Hair follicular keratinocyte (primary cell): ENCODE data around the genes SYTL5 and RPGR.

GRCh38 chrX:38006280-38006691 is at the start of gene SYTL5:
SYTL5 (plus strand) TSS chrX:38006553.
- RAMPAGE, long total RNA, result no peak

DNA sequence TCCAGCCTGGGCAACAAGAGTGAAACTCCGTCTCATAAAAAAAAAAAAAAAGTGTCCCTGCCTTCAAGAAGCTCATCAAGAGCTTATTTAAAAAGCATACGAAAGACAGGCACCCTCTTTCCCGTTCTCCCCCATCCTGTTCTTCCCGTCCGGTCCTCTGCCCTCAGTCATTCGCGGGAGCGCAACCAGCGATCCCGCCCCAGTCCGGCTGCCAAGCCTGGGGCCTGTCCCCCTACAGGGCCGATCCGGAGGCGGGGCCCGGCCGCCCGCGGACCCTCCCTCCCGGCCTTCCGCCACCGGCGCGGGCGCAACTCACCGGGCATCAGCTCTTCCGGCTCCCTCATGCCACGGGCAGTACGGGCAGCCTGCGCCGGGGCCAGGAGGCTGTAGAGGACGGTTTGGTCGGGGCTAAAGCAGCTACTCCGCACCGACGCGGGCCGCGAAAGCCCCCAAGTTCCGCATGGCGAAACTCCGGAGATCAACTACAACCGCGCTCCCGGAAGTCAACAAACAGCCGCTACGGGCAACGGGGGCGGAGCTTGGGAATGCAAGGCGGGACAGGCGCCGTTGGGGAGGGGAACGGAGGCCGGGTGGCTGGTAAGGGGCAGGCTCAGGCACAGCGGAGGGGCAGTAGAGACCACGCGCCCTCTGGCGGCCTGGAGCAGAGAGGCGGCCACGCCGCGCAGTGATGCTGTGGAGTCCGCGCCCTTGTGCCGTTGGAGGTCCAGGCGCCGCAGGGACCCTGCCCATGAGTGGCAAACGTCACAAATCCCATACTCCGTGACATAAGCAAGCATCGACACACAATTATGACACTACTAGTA is at the start of gene RPGR:
Gene RPGR (minus strand): TSS at position 486 of the 824 bp plus-strand sequence.
- RAMPAGE, long total RNA, result no peak

DNA sequence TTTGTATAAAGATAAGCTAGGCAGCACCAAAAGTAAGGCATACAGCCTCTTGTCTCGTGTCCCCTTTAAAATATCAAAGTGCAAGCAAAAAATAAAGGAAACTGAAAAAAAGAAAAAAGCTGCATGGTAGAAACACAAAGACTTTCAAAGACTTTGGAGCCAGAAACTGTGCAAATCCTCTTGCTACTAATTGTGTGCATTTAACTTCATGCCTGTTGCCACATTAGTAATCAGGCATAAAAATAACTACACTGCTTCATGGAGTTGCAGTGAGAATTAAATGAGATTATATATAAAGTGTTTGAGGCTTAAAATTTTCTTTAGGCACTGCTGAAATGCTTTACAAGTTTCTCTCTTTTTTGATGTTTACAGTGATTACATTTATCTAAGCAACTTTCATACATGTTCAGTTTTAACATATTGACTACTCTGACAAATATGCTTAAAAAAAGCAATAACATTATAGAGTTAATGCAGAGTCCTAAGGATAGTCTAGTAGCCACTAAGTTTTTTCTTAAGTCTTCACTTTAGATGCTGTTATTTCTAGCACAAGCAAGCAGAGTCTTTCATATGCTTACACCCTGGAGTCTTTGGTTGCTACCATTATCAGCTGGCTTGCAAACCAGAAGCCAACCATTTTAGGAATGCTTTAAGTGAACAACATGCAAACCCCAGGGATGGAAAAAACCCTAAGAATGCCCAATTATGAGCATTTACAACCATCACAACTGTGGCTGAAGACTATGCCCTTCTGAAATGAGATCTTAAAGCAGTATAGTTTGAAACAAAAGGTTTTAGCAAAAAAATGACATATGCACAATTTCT is 6.4 kb downstream of the MID1IP1 start:
- RAMPAGE, long total RNA, result no peak

GRCh38 chrX:39327254-39327615 is 526.0 kb downstream of the MID1IP1 start:
- RAMPAGE, long total RNA, result no peak

DNA sequence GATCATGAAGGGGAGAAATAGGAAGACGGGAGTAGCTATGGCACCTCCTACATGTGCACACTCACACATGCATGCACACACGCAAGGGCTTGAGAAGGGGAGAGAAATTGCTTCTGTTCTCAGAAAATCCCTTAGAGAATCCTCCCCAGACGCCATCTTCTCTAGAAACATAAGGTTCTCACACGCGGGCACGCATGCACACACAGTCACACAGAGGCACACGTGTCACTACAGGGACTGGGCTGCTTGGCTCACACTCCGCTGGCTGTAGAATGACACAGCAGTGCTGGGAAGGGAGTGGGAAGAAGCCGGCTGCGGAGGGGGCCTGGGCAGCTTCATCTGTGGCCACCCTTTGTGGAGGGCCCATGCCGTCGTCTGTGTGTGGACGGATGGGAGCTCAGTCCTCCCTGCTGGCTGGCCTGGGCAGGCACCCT is 621.3 kb downstream of the BCOR start:
- RAMPAGE, long total RNA, result no peak

GRCh38 chrX:39732843-39733287 is 364.9 kb downstream of the BCOR start:
- RAMPAGE, long total RNA, result no peak

DNA sequence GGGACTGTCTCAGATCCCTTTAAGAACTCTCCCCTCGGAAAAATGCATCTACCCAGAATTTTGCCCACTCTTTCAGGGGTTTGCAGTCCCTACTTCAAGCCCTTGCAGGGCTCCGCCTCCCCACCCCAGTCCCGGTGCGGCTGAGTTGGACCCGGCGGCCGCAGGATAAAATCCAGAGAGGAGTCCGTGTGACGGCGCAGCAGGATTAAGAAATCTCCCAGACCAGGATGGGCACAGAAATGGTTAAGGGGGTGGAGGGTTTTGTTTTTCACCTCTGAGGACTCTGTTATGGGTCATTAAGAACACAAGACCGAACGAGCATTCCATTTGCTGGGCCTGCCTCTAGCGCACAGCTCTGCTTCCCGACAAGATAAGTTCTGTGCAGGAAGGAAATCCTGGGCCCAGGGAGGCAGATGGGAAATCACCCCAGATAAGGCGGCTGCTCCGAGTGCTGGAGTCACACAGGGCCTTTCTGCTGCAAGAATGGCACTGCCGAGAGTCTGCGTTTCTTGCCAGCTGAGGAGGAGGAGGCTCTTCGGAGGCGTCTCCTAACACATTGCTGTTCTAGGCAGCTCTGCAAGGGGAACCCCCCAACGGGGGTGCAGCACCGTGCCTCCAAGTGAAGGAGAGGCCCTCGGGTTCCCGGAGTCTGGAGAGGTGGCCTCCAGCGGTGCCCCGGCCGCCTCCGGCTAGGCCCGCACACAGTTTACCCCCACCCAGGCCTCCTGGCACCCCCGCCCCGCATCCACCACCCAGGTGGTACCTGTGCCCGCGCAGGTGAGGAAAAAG is 277.6 kb downstream of the BCOR start:
- RAMPAGE, long total RNA, result no peak

DNA sequence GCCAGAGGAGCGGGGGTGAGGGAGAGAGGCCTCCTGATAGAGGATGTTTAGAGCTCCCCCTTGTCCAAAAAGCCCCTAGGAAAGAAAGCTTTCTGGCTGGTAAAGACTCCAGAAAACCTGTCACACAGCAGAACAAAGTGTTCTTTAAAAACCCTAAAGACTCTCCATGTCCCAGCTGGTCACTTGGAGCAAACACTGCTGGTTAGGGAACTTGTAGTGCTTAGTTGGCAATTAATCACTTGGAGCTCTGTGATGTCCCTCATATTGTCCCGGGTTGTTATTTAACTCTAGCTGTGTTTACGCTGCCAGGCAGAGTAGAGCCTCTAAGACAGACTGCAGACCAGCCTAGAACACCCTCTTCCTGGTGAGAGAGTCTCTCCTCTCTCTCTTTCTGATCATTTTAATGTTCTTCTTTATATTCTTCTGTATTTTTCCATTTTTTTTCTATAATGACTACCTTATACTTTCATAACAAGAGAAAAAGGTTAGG is 267.3 kb downstream of the BCOR start:
- RAMPAGE, long total RNA, result no peak

DNA sequence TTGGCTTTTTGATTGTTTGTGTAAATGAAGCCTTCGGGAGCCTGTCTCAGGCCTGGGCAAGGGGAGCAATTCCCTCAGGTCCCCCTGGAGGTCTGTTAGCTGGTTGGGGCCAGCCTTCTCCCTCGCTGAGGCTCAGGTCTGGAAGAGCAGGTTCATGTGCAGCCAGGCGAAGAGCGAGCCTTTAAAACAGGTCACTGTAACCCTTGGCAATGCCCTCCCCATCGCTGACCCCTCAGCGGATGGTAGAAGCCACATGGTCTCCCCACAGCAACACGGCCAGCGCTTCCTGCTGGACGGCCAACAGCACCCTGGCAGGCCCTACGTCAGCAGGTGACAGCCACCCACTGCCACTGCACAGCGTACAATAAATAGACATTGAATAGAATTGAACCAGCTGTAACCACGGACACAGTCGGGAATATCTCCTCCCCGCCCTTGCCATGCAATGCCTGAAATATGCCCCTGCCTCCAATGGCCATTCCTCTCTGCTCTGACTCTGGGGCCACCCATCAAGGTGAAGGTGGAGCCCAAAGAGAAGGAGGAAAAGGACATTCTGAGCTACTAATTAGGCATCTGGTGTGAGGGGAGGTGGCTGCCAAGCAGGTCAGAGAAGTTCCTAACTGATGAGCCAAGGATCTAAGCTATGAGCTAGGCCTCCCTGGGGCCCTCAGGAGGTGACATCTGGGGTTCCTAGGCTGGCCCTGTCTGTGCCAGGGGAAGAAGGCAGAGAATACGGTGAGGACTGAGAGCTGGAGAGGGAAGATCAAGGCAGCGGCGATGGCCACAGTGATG is 202.4 kb downstream of the BCOR start:
- RAMPAGE, long total RNA, result no peak

DNA sequence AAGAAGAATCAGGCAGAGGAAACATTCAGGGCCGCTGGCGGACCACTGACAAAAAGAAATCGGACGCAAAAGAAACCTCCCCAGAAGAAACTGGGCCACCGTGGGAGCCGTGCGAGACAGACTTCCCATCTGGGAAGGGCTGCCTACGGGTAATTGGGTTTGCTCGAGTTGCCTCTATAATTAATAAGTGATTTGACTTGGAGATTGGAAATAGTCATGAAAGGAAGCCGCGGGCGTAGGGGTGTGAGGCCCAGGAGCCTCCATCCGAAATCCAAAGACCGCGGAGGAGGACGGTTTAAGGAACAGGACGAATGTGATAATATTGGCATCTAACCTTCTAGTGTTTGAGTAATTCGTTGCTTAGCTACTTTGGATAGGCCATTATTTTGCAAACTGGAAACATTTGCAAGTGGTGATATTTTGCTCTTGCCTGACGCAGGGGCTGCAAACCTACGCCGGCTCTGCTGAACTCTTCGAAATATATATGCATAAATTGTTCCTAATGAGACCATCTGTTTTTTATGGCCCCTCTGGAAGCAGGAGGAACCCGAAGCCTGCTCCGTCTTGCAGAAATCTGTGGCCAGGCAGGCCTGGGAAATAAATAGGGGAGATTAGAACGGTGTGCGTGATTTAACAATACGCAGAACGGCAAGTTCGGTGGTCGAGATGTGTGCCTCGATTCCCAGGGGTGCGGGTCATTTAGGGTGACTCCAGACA is 90.1 kb downstream of the BCOR start:
- RAMPAGE, long total RNA, result no peak

GRCh38 chrX:40009530-40009842 is 88.3 kb downstream of the BCOR start:
- RAMPAGE, long total RNA, result no peak

GRCh38 chrX:40012940-40013706 is 84.6 kb downstream of the BCOR start:
- RAMPAGE, long total RNA, result no peak

- RAMPAGE, long total RNA, result no peak
Measured at GRCh38 chrX:40095906-40096961, 1.5 kb downstream of the BCOR start.

- RAMPAGE, long total RNA, result no peak
Measured at GRCh38 chrX:40104476-40105174, 6.9 kb upstream of the BCOR start.

DNA sequence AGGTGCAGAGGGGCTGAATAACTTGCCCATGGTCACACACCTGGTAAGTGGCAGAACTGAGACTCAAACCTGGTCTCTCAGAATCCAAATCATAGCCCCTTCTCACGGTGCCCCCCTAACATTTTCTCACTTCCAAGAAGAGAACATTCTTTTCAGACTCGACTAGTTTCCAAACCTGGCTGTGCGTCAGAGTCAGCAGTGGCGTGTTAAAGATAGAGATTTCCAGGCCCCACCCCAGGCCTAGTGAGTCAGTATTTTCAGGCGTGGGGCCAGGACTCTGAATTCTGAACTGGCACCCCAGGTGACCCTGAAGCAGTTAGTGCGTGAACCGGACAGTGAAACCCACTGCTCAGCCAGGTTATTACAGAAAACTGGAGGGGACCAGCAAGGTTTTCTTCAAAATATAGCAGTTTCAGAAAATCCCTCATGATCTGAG is 34.9 kb upstream of the BCOR start:
- RAMPAGE, long total RNA, result no peak

DNA sequence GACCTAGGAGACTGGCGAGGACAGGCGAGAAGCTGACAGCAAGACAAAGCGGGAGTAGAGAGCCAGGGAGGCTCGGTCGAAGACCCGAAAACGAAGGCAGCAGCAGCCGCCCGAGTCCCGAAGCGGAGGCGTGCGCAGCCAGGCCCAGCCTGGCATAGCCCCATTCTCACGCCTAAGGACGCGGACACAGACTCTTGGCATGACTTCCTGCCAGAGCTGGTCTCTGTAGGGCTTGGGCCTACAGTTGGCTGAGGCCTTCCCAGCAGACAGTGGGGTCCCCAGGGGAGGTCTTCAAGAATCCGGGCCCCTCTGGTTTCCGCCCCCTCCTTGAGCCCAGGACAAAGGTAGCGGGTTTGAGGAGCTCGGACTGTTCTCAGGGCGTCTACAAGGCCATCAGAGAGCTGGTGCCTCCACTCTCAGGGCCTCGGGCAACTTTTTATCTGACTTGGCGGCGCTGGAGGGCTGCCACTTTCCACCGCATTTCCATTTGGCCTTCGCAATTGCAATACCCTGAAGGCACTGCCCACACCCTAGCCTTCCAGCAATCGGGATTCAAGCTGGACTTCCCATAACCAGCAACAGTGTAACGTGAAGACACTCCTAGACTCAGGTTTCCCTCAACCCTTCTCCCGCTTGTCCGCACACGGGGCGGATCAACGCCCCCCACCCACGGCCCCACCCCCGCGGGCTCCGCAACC is 50.0 kb upstream of the BCOR start:
- RAMPAGE, long total RNA, result no peak

DNA sequence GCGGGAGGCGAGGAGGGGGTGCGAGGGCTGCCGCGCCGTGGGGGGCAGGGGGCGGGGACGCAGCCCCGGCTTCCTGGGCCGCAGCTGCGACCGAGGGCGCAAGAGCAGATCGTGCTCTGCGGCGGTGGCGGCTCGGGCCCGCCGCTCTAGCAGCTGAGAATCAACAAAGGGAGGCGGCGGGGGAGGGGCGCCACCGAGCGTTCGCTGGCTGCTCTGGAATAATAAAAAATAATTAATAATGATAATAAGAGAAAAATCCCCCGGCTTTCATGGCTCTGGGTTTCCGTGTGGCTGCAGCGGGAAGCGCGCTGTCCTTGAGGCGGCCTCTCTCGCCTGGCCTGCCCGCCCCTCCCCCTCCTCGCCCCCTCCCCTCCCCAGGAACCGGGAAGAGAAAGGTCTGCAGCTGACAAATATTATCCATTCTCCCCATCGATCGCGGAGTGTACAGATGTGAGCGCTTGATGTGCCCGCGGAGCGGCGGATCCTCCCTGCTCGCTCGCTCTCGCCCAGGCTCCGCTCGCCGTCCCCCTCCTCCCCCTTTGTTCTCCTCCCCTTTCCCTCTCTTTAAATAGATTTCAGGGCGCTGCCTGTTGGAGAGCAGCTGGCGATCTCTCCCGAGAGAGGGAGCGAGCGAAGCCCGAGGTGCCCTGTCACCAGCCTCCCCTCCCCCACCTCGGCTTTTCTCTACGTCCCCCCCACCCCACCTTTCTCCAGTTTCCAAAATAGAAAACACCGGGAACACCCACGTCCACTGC is 56.3 kb upstream of the BCOR start:
- RAMPAGE, long total RNA, result no peak

- RAMPAGE, long total RNA, result no peak
Measured at GRCh38 chrX:40166630-40167835, 69.3 kb upstream of the BCOR start.

- RAMPAGE, long total RNA, result no peak
Measured at GRCh38 chrX:40169863-40170245, 72.1 kb upstream of the BCOR start.

GRCh38 chrX:40172777-40173182 is 75.0 kb upstream of the BCOR start:
- RAMPAGE, long total RNA, result no peak